UCH-1 (cell line): ENCODE measurements around the gene ZNF804A.

- RRBS = no CpG with 5 or more reads among the region's 2 CpGs
Observed at GRCh38 chr2:181896332-181896779, 4.8 kb downstream of the ITPRID2 start.

DNA sequence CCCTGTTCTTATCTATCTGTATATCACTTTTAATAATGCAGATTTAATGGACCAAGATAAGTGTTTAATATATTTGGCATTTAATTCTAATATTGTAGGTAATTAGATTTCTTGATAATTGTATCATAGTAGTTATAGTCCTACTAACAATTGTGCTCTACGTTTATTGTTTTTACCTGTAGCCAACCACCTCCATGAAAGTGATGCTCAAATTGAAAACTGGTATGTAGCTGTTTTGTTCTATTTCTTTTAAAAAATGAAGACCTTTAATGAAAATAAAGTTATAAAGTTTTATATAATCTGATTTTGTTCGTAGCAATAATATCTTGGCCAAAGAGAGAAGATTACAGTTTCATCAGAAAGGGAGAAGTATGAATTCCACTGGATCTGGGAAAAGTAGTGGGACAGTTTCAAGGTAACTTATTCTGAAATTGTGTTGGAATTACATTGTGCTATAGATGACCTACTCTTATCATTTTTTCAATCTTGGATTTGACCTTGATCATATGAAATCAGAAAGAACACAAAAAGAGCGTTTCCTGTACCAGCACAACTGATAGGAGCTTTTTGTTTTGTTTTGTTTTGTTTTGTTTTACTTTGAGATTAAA lies 7.3 kb downstream of the ITPRID2 start:
- RRBS = no CpG with 5 or more reads among the region's 3 CpGs

DNA sequence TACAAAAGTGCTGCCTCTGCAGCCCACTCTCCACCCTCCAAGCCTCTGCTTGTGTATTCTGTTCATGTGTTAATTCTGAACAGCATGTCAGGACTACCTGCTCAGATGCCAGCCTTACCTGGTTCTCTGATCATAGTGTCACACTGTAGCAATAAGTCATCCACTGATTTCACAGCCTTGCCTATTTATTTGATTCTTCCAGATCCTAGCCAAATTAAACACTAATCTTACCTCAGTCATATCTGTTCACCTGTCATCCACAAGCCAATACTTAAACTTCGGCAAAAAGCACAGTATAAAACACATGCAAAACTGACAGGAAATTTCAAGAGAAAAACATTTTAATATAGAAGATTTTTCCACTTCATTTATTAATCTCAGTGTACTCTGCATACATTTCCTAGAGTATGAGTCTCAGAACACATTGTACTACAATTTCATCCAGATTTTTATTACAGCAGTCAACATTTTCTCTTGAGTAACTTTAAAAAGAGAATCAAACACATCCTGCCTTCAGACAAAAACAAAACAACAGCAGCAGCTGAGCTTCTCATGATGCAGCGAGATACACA lies 64.9 kb downstream of the PPP1R1C start:
- RRBS = no CpG with 5 or more reads among the region's 2 CpGs

DNA sequence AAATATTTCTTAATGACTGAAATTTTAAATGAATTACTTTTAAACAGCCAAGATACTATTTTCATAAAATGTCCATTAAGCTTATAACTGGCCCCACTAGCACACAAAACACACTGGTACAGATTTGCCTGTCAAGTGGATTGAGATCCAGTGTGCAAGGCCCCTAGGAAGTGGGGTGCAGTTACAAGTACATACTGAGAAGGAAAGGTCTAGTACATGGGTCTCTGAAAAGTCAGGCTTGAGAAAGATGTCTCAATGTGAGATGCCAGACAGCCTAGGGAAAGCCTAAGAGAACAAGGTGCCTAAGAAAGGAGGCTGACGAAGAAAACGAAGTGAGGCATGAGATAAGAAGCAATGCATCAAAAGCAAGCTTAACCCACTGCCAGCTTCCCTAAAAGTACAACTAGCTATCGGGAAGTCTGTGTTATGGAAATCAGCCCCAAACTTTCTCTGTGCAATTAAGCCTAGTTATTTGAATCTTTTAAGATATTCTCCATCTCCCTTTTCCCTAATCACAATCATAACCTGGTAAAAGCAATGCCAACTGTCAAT lies 2.5 kb downstream of the PDE1A start:
- RRBS = no CpG with 5 or more reads among the region's 3 CpGs

GRCh38 chr2:182717487-182717781 lies 1.4 kb downstream of the DNAJC10 start:
- RRBS = no CpG with 5 or more reads among the region's 2 CpGs

DNA sequence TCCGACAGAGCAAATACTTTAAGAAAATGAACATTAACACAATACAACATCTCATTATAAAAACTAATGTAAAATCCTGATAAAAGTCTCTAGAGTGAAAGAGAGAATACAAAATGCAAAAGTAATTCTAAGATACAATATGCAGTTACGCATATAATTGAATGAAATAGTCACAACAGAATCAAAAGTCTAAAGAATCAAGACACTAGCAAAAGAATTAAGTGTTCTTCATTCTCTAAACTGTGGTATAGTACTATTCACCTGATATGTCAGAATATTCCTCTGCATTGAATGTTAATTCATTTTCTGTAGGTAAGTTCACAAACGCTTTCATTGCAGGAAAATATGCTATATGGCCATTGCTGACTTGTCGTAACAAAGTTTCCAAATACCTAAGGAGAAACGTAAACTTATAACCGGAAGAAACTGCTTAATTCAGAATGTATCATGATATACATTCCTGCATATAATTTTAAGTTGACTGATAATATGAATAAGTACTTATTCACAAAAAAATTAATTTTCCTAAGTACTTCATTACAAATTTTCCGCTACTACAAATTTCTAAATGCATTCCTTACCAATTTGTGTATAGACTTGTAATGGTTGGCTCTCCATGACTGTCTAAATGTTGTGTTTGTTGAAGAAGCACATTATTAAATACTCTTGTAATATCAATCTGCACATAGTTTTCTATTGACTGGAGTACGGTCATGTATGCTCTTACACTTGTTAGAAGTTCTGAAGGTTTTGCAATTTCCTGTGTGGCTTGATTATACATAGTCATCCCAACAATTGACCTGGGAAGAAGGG lies 85.5 kb downstream of the NCKAP1 start:
- RRBS = no CpG with 5 or more reads among the region's 8 CpGs

DNA sequence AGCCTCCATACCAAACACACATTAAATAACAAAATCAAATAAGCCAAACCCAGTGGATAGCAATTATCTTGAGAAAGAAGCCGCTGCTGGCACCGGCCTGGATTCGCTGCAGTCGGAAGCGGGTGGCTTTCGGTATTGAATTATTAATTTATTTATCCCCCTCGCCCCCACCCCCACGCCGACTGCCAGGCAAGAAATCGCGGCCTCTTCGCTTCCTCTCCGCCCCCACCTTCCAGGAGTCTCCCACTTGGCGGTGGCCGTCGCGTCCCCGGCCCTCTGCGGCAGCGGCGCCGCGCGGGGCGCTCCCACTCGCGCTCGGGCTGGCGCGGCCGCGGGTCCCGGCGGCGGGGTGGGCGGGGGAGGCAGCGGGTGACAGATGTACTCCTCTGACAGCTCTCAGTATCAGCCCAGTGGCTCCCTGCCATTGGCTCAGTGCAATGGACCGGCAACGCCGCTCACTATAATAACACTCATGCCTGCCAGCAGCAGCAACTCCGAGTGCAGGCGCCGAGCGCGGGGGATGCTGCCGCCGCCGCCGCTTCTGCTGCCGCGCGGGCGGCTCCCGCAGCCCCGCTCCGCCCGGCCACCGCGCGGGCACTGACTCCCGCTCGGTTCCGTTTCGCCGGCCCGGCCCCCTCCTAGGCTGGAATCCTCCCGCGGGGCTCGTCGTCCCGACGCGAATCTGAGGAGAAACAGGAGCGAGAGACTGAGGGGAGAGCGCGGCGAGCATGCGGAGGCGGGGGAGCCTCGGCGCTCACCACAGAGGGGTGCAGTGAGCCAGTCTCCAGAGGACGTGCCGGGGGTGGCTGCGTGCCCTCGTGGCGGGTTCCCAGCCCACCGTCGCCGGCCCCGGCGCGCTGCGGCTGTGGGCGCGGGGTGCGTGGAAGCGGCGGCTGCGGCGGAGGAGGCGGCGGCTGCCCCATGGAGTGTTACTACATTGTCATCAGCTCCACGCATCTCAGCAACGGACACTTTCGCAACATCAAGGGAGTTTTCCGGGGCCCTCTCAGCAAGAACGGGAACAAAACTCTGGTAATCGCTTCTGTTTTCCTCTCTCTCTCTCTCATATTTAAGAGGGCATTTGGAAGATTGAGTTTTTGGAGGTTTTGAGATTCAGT lies at the start of gene ZNF804A:
Gene ZNF804A, plus strand, starts transcription at position 491 of the 1,118 bp plus-strand sequence.
- RRBS = 3% methylated on average over 33 of the region's 108 CpGs

DNA sequence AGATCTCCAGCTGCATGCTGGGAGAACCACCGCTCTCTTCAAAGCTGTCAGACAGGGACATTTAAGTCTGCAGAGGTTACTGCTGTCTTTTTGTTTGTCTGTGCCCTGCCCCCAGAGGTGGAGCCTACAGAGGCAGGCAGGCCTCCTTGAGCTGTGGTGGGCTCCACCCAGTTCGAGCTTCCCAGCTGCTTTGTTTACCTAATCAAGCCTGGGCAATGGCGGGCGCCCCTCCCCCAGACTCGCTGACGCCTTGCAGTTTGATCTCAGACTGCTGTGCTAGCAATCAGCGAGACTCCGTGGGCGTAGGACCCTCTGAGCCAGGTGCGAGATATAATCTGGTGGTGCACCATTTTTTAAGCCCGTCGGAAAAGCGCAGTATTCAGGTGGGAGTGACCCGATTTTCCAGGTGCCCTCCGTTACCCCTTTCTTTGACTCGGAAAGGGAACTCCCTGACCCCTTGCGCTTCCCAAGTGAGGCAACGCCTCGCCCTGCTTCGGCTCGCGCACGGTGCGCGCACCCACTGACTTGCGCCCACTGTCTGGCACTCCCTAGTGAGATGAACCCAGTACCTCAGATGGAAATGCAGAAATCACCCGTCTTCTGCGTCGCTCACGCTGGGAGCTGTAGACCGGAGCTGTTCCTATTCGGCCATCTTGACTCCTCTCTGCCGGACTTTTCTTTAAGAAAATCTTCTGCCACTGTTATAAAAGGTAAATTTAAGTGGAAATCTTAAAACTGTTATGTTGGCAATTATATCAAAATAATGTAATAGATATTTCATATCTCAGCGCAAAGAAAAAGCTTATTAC lies 313.6 kb upstream of the FSIP2 start:
- RRBS = no CpG with 5 or more reads among the region's 34 CpGs

- RRBS = 1% methylated on average over 5 of the region's 33 CpGs
Observed at GRCh38 chr2:186486410-186486954, 422 bp downstream of the ZC3H15 start.

GRCh38 chr2:186592016-186592763 lies 2.3 kb downstream of the ITGAV start:
- RRBS = no CpG with 5 or more reads among the region's 4 CpGs

- RRBS = no CpG with 5 or more reads among the region's 4 CpGs
Observed at GRCh38 chr2:186630461-186631198, 40.8 kb downstream of the ITGAV start.

- RRBS = no CpG with 5 or more reads among the region's 3 CpGs
Observed at GRCh38 chr2:186646475-186646952, 47.3 kb upstream of the FAM171B start.

DNA sequence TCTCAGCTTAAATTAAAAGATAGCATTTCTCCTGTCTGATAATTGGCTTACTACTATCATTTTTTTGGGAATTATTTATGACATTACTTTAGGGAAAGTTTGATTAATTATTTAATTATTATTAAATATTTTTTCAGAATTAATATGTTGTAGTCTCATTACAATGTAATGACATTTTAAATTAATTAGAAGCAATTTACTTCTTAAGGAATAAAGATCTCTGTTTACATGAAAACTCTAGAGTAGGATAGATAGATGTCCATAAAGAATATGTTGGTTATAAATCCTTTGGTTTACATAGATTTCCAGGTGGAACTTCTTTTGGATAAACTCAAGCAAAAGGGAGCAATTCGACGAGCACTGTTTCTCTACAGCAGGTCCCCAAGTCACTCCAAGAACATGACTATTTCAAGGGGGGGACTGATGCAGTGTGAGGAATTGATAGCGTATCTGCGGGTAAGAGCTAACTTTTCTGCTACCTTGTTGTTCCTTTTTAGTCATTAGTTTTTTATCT lies 37.9 kb upstream of the FAM171B start:
- RRBS = no CpG with 5 or more reads among the region's 4 CpGs

DNA sequence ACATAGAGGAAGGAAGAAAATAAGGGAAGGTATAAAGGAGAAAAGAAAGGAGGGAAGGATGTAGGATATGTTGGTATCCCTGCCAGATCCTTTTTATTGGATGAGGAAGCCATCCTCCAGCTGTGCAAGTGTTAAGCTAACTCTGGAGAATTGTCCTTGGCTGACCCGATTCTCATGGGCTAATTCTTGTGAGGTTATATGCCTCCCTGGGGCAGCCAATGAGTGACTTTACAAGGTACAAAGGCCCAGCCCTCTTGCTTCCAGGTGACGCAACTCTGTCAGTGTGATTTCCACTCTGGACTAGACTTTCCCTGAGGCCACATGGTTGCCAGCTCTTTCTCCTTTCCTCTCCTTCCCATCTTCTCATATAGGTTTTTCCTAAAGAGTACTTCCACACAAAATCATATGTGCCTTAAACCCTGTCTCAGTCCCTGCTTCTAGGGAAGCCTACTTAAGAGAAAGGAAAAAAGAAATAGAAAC lies 226.1 kb upstream of the ZSWIM2 start:
- RRBS = no CpG with 5 or more reads among the region's 2 CpGs

DNA sequence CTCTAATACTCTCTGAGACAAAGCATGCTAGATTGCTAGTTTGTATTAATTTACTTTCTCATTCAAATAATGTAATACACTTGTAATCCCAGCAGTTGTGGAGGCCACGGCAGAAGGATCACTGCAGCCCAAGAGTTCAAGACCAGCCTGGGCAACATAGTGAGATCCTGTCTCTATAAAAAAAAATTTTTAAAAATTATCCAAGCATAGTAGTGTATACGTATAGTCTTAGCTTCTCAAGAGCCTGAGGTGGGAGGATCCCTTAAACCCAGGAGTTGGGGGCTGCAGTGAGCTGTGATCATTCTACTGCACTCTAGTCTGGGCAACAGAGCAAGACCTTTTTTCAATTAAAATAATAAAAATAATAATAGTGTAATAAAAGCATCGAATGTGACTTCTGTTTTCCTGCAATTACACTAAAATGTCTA lies 90.0 kb downstream of the CALCRL start:
- RRBS = no CpG with 5 or more reads among the region's 3 CpGs

- RRBS = no CpG with 5 or more reads among the region's 1 CpG
Observed at GRCh38 chr2:187421924-187422724, 25.9 kb downstream of the CALCRL start.

GRCh38 chr2:187482769-187483456 lies 34.9 kb upstream of the CALCRL start:
- RRBS = no CpG with 5 or more reads among the region's 5 CpGs

DNA sequence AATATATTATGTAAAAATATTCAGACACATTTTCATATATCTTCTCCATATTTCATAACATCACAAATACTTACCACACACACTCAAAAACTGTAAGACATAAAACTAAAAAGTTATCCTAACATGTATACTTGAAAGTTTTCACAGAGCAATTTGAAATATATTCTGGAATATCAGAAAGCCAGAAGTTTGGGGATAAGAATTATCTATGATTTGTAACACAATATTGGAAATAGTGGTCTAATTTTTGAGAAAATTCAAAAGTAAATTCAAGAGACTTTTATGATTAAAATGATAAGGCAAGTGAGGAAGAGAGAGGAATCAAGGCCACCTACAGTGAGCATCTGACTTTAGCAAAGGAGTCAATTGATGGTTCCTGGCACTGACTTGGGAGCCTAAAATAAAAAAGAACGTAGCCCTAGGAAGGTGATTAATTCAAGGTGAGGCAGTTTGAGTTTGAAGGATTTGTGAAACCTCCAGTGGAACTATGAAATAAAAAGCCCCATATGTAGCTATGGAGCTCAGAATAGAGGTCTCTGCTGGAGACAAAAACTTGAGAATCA lies 13.1 kb downstream of the TFPI start:
- RRBS = no CpG with 5 or more reads among the region's 1 CpG

- RRBS = no CpG with 5 or more reads among the region's 6 CpGs
Observed at GRCh38 chr2:188032218-188032626, 259.5 kb upstream of the GULP1 start.

- RRBS = no CpG with 5 or more reads among the region's 1 CpG
Observed at GRCh38 chr2:188142731-188142947, 149.0 kb upstream of the GULP1 start.